AG08470 (cell line): ENCODE data around the genes KCNK16, KIF6, APOBEC2 and TREML4.

GRCh38 chr6:39207659-39208463 is 21.4 kb downstream of the KCNK5 start:
- RRBS, result no CpG with 5 or more reads among the region's 5 CpGs

DNA sequence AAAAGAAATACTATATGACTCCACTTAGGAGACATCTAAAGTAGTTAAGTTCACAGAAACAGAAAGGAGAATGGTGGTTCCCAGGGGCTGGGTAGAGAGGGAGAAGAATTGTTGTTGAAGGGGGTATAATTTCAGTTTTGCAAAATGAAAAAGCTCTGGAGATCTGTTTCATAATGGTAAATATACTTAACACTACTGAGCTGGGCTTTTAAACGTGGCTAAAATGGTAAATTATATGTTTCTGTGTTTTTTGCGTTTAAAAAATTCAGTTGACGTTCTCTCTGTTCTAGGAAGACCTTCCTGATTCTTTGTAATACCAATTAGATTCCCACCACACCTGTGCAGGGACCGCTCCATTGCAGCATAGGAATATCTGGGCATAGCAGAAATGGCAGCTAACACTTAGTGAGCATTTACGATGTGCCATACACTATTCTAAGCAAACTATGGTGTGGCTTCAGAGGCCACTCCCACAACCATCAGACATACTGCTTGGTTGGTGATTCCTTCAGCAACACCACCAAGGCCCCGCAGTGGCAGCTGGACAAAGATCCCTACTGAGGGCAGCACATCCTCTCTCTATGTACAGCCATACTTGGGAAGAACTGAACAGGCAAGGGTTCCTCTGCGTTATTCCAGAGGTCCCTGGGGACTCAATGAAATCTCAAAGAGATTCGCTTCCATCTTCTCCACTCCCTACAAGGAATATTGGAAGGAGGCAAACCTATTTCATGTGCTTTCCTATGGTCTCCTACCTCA is 6.3 kb downstream of the KCNK5 start:
- RRBS, result no CpG with 5 or more reads among the region's 8 CpGs

- RRBS, result 34% methylated on average over 17 of the region's 44 CpGs
These were observed 1.2 kb downstream of the KCNK5 start for GRCh38 chr6:39227723-39228768.

GRCh38 chr6:39322452-39322737 is at the start of gene KCNK16:
KCNK16 (minus strand) TSS chr6:39322702.
- RRBS, result no CpG with 5 or more reads among the region's 6 CpGs

DNA sequence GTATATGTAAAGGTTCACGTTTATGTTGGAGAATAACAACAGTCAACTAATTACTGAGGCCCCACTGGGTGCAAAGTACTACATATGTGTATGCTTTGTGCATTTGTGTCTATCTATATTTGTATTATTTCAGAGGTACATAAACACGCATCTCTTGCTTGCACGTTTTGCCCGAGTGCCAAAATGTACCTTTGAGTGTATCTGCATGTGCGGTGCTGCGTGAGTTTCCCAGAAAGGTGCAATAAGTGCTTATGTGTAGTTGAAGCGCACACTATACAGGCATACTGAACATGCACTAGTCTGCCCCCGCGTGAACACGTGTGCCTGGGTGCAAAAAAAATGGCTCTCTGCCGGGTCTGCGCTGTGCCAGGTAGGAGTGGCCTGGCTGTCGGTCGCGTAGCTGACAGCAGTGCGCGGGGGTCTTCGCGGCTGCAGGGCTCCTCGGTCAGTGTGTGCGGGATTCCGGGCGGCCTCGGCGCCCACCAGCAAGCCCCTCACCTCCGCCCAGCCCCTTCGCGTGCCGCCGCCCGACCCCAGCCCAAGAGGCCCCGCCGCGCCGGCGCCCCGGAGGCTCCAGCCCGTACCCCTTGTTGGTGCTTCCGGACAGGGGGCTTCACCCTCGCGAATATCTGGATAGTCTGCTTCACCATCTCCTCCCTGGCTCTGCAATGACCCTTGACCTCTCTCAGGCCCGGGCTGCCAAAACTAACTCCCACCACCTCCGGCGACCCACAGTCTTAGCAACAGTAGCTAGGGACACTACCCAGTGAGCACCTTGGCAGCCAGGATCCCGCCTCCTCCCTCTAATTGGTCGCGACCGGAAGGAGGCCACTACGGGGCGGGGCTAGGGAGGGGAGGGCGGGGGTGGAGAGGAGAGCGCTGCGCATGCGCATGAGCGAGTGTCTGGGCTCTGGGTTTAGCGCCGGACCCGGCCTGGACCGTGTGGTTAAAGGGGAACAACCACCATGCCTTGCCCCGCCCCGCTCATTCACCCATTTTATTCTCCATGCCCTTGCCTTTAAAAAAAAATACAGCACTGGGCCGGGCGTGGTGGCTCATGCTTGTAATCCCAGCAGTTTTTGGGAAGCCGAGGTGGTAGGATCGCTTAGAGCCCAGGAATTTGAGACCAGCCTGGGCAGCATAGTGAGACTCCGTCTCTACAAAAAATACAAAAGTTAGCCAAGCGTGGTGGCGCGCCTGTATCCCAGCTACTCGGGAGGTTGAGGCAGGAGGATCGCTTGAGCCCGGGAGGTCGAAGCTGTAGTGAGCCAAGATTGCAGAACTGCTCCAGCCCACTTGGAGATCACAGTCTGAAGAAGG is at the start of gene KIF6:
KIF6 (minus strand) TSS at position 748 of the 1,320 bp plus-strand sequence.
- RRBS, result under 1% methylated on average over 26 of the region's 73 CpGs

GRCh38 chr6:39803885-39804390 is 11.8 kb downstream of the DAAM2 start:
- RRBS, result no CpG with 5 or more reads among the region's 4 CpGs

DNA sequence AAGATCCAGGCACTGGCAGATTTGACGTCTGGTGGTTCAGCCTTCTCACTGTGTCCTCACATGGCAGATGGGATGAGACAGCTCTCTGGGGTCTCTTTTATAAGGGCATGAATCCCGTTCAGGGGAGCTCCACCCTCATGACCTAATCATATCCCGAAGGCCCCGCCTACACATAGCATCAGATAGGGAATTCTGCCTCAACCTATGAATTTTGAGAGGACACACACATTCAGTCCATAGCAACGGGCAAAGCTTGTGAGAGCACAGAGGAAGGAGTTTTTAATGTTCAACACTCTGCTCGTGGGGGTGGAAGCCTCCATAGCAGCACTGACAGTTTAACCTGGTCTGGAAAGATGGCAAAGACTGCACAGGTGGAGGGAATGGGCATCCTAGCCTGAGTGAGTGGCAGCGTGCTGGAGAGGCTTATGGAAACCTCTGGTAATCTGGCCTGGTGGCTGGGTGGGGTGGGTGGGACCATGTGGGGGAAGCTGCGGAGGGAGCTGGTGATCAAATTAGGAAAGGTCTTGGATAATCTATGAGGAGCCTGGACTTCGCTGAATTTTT is 27.6 kb downstream of the DAAM2 start:
- RRBS, result no CpG with 5 or more reads among the region's 9 CpGs

- RRBS, result no CpG with 5 or more reads among the region's 7 CpGs
These were observed 2.0 kb downstream of the MOCS1 start for GRCh38 chr6:39932165-39932749.

DNA sequence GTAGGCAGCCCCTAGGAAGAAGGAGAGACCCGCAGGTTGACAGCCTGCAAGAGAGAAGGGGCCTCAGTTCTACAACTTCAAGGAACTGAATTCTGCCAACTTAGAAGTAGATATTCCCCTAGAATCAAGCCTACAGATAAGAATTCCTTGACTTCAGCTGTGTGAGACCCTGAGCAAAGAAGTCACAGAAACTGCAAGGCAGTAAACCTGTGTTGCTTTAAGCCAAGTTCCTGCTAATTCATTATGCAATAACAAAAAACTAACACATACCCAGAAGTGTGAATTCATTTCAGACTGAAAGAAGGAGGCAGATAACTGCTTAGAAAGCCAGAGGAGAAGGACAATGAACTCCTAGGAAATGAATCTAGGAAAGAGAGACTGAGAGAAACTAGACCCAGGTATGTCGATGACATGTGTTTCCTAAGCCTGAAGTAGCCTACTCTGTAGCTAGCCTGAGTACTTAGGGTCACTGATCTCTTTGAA is 131.1 kb downstream of the LRFN2 start:
- RRBS, result no CpG with 5 or more reads among the region's 2 CpGs

GRCh38 chr6:40900565-40901240 is 138.3 kb downstream of the UNC5CL start:
- RRBS, result no CpG with 5 or more reads among the region's 10 CpGs

DNA sequence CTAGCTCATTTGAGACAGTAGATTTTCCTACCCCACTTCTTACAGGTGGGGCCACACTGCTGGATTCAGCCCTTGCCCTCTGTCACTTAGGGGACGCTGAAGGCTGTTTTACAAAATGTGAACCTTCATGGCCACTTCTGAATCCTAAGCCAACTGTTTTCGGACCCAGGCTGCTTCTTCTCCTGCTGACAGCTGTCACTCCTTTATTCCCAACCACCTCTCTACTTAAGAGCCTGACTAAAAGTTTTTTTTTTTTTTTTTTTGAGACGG is 35.1 kb downstream of the UNC5CL start:
- RRBS, result no CpG with 5 or more reads among the region's 3 CpGs

DNA sequence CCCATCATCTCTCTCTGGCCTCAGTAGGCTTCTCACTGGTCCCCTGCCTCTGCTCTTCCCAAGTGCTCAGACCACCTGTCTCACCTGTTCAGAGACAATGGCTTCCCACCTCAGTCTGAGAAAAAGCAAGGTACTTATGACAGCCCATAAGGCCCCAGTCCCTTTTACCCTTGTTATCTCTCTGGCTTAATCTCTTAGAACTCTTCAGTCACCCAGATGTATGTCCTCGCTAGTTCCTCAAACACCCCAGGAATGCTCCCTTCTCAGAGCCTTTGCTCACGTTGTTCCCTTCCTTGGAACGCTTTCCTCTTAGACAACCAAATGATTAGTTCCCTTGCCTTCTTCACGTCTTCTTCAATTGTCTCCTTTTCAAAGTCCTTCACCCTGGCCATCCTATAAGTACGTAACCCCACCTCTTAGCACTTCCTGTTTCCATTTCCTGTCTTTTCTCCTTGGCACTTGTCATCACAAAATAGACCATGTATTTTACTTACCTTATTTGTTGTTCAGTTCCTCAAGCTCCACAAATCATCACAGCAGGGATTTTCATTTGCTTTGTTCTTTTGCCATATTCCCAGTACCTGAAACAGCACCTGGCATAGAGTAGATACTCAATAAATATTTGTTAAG is 1.1 kb upstream of the APOBEC2 start:
- RRBS, result no CpG with 5 or more reads among the region's 5 CpGs

GRCh38 chr6:41052945-41053453 is at the start of gene APOBEC2:
APOBEC2 (plus strand) TSS chr6:41053202.
- RRBS, result no CpG with 5 or more reads among the region's 5 CpGs

GRCh38 chr6:41074789-41075092 is 2.0 kb downstream of the NFYA start:
- RRBS, result no CpG with 5 or more reads among the region's 4 CpGs

- RRBS, result no CpG with 5 or more reads among the region's 4 CpGs
These were observed at the start of gene TREML4 for GRCh38 chr6:41228075-41228378. TREML4 (plus strand) TSS chr6:41228349.

- RRBS, result no CpG with 5 or more reads among the region's 5 CpGs
These were observed 12.7 kb downstream of the TREM1 start for GRCh38 chr6:41273798-41274240.

DNA sequence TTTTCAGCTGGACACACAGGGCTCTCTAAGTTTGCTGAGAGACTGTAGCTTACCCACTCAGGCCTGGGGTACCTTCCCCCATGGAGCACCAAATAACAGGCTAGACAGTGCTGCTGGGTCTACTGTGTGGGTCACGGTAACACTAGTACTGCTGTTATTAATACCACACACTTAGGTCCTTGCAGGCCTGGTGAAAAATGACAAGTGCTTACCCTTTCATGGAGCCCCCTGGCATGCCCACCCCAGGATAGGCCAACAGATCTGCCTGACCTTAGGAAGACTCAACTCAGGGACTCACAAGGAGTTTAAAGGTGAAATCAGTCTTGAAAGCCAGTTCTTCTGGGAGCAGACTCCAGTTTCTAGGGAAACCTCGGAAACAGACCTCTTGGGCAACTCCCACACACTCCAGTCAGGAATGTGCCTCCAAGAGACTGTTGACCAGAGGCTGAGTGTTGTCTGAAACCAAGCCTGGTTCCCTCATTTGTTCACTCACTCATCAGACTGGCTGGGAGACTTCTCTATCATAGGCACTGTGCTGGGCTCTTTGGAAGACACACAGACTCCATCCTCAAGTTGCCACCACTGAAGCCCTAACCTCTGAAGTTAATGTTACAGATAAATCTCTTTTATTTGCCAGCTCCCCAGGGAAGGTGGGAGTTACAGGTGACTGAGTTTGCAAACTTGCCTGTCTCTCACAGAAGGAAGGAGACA is 1.8 kb downstream of the TREM1 start:
- RRBS, result no CpG with 5 or more reads among the region's 2 CpGs

- RRBS, result no CpG with 5 or more reads among the region's 27 CpGs
These were observed 16.8 kb upstream of the NCR2 start for GRCh38 chr6:41318435-41319235.

DNA sequence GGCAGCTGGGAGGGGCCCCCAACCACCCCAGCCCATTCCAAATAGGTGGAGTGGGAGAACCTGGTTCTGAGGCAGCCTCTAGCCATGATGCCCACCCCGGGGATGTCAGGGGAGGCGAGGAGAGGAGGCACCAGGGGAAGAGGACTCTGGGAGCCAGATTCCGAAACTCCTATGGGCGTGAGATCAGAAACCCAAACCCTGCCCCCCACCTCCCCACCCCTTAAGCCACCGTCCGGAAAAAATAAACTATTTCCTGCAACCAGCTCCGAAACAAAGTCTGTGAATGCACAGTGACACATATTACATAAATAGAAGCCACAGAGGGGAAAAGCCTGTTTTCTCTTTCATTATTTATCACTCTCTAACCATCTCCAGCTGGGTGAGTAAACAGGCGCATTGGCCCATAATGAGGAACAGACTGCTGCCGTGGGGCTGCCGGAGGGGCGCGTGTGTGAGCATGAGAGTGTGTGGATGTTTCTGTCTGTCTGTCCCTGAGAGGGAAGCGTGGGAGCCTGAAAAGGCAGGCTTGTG is 14.4 kb upstream of the FOXP4 start:
- RRBS, result no CpG with 5 or more reads among the region's 13 CpGs